SK-N-SH (cell line): Measurements from ENCODE around the genes IL18RAP and SLC9A4.

- RRBS, result no CpG with 5 or more reads among the region's 5 CpGs
CAGE:
- cytosol, long polyA plus RNA, result no peak
- long polyA plus RNA, result no peak
- nucleus, long polyA plus RNA, result no peak
These were observed 41.8 kb upstream of the IL1R1 start for GRCh38 chr2:102100717-102101258.

DNA sequence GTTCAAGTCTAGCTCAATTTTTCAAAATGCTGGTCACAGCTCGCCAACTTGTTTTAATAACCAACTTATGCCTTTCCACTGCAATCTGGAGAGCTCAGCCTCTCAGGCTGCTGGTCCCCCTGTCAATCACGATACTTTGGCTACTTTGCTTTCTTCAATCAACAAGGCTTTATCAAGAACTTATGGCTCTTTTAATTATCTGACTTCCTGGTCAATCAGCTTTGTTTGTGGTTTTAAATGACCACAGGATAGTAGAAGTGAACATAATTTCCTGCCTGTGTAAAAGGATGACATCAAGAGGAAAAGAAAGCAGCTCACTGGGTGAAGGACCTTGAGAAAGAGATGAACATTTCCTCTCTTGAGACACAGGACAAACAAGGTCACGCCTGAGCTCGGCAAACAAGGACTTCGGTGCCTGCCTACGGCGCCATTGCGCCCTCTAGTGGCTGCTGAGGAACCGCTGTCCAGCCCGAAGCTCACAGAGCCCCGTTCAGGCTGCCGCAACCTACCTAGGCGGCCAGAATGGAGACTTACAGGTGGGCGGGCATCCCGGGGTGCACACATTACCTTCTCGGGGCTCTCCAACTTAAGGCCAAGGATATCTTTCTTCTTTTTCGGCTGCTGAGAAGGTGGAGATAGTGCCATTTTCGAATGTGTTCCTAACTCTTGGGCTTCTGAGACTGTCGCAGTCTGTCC is 53.9 kb downstream of the IL1RL2 start:
- RRBS, result no CpG with 5 or more reads among the region's 19 CpGs
CAGE:
- cytosol, long polyA plus RNA, result no peak
- long polyA plus RNA, result no peak
- nucleus, long polyA plus RNA, result no peak

GRCh38 chr2:102245600-102246191 is 58.9 kb downstream of the IL1RL2 start:
- RRBS, result no CpG with 5 or more reads among the region's 20 CpGs
CAGE:
- cytosol, long polyA plus RNA, result no peak
- long polyA plus RNA, result no peak
- nucleus, long polyA plus RNA, result no peak

- RRBS, result no CpG with 5 or more reads among the region's 3 CpGs
CAGE:
- cytosol, long polyA plus RNA, result no peak
- long polyA plus RNA, result no peak
- nucleus, long polyA plus RNA, result no peak
These were observed 12.1 kb downstream of the IL18R1 start for GRCh38 chr2:102367761-102368026.

DNA sequence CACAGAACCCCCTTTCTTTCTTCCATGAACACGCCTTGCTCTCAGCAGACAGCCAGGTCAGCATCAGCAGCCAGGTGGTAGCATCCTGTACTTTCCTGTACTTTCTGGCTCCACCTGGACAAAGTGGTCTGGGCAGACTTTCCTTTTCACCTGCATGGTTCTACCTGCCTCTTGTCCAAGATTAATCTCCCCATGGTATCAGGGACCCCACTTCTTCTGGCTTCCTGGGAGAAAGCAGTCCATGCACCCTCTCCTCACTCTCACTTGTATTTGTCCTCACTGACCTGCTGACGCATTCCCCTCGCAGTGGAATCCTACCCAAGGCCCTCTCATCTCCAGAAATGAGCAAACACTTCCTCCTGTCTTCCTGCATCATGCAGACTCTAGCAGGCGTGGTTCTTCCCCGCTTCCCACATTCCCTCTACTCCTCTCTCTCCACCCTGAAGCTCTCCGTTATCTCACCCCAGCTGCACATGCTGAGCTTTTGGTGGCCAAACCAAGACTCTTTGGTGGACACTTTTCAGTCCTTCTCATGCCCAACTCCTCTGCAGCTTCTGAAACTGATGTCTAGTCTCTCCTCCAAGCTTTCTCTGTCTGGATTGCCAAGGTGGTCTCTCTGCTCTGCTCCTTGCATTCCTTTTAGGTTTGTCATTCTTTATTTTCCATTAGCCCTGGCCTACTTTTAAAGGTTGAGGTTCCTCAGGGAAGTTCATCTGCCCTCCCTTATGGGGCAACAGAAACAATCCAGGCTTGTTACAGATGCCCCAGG is 1.1 kb upstream of the IL18RAP start:
- RRBS, result no CpG with 5 or more reads among the region's 6 CpGs
CAGE:
- cytosol, long polyA plus RNA, result no peak
- long polyA plus RNA, result no peak
- nucleus, long polyA plus RNA, result no peak

DNA sequence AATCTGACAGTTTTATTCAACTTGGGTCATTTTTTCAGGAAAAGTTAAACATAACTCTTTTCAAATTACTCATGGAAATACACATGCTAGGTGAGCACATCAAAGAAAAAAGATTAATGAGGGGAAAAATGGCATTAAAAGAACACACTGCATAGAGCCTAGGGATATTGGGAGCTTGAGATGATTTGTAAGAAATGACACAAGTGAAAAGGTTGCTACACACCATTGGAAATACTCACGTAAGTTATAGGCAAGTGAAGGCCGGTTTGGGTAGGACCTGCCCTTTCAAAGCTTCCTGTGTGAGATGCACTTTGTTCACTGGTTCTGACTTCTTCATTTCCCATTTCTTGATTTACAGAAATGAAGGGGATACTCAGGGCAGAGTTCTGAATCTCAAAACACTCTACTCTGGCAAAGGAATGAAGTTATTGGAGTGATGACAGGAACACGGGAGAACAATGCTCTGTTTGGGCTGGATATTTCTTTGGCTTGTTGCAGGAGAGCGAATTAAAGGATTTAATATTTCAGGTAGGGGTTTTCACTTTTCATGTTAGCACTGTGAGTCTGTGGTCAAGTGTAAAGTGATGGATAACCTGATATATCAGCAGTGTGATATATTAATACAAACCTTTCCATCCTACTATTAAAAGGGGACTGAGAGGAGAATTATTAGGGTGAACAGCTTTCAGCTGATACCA is at the start of gene IL18RAP:
IL18RAP (plus strand) TSS at position 341 of the 698 bp plus-strand sequence.
- RRBS, result no CpG with 5 or more reads among the region's 4 CpGs
CAGE:
- cytosol, long polyA plus RNA, result no peak
- long polyA plus RNA, result no peak
- nucleus, long polyA plus RNA, result no peak

DNA sequence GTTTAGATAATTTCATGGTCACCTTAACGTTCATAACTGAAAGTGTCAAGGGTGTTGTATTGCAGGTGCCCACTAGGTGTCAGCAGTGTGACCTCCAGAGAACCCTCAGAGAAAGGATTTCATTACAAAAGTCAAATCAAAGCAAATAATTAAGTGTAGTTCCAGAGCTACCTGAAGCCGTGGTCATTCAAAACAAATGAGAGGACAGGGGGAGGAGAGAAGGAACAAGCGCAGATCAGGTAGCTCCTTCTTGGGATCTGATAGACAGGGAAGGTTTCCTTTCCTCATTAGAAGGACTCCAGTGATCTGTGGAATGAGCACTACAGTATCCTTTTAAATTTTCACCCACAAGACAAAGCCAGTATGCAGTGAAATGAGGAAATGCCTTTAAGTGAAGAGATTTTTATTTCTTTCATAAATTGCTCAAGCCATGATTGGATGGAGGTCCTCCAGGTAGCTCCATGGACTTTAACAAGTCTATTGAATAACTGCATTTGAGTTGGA is at the start of gene SLC9A4:
SLC9A4 (plus strand) TSS at position 186 of the 504 bp plus-strand sequence.
- RRBS, result no CpG with 5 or more reads among the region's 3 CpGs
CAGE:
- cytosol, long polyA plus RNA, result no peak
- long polyA plus RNA, result no peak
- nucleus, long polyA plus RNA, result no peak

DNA sequence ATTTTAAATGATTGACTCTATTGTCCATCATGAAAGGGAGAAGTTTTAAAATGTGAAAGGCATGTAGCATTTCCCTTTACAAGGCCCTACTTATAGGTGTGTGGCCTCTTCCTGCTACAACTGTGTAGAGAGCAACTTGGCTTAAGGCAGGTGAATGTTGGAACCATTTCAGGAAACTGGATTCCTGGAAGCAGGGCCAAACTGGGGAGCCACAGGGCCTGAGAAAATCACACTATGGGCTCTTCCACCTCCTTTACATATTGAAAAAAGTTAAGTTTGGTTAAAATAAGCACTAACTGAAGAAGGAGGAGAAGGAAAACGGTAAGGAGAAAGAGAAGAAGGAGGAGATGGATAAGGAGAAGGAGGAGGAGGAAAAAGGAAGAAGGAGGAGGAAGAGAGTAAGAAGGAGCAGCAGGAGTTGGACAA is 3.4 kb downstream of the SLC9A4 start:
- RRBS, result no CpG with 5 or more reads among the region's 1 CpG
CAGE:
- cytosol, long polyA plus RNA, result no peak
- long polyA plus RNA, result no peak
- nucleus, long polyA plus RNA, result no peak

DNA sequence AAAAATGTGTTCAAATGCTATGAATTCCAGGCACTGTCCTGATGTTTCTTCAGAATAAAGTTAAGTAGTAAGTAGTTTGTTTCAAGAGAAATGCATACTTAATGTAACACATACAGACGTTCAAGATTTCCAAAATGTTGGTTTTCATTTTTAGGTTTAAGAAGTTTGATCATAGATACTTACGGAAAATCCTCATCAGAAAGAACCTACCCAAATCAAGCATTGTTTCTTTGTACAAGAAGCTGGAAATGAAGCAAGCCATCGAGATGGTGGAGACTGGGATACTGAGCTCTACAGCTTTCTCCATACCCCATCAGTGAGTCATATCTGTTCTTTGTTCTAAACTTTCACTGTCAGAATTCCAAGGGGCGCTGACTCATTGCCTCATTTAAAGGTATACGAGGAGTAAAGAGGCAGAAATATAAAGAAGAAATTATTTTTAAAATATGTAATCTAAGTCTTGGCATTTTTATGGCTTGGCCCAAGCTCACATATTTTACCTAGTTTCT is 41.0 kb downstream of the SLC9A4 start:
- RRBS, result no CpG with 5 or more reads among the region's 5 CpGs
CAGE:
- cytosol, long polyA plus RNA, result no peak
- long polyA plus RNA, result no peak
- nucleus, long polyA plus RNA, result no peak

DNA sequence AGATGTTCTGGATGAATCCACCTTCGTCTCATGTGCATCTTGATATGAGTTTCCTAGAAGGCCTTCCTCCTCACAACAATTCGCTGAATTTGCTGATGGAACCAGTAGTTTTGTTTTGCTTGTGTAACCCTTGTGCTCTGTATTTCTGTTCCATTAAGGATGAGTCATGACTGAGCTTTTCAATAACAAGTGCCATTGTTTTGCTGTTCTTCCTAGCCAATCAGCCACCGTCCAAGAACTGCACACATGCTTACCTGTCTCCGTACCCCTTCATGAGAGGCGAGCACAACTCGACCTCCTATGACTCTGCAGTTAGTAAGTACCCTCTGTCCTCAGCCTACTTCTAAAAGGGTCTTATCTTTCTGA is 2.3 kb downstream of the TMEM182 start:
- RRBS, result no CpG with 5 or more reads among the region's 6 CpGs
CAGE:
- cytosol, long polyA plus RNA, result no peak
- long polyA plus RNA, result no peak
- nucleus, long polyA plus RNA, result no peak

DNA sequence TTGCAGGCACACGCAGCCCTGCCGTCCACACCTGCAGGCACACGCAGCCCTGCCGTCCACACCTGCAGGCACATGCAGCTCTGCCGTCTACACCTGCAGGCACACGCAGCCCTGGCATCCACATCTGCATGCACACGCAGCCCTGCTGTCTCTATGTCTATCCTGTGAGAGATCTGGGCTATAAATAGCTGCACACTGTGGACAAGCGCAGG is 41.9 kb downstream of the TMEM182 start:
- RRBS, result no CpG with 5 or more reads among the region's 8 CpGs
CAGE:
- cytosol, long polyA plus RNA, result no peak
- long polyA plus RNA, result no peak
- nucleus, long polyA plus RNA, result no peak

DNA sequence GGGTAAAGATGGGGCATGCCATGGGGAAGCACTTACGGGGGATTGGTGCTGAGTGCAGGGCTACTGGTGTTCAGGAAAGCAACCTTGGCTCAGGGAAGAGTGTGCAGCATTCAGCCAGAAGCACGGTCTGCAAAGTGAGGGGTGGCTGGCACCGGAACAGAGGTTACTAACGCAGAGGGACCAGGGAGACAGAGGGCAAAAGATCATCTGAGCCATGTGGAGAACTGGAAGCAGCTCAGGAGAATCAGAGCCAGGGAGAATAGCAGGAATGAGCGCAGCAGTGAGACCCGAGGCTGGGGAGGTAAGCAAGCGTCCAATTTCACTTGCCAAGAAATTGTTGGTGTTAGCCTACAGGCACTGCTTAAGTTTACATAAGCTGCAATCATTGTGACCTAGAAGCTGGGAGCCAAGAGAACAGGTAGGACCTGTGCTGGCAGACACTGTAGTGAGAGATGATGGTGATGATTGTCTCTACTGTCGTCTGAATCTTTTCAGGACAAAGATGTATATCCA is 372.6 kb upstream of the POU3F3 start:
- RRBS, result no CpG with 5 or more reads among the region's 8 CpGs
CAGE:
- cytosol, long polyA plus RNA, result no peak
- long polyA plus RNA, result no peak
- nucleus, long polyA plus RNA, result no peak

GRCh38 chr2:104856264-104857302 is 2.7 kb downstream of the POU3F3 start:
- RRBS, result 10% methylated on average over 1 of the region's 116 CpGs
CAGE:
- cytosol, long polyA plus RNA, result no peak
- long polyA plus RNA, result no peak
- nucleus, long polyA plus RNA, result no peak

- RRBS, result no CpG with 5 or more reads among the region's 9 CpGs
CAGE:
- cytosol, long polyA plus RNA, result no peak
- long polyA plus RNA, result no peak
- nucleus, long polyA plus RNA, result no peak
These were observed 31.7 kb downstream of the GPR45 start for GRCh38 chr2:105273171-105273784.

GRCh38 chr2:105280449-105280814 is 38.9 kb downstream of the GPR45 start:
- RRBS, result 100% methylated on average over 1 of the region's 11 CpGs
CAGE:
- cytosol, long polyA plus RNA, result no peak
- long polyA plus RNA, result no peak
- nucleus, long polyA plus RNA, result no peak

- RRBS, result no CpG with 5 or more reads among the region's 3 CpGs
CAGE:
- cytosol, long polyA plus RNA, result no peak
- long polyA plus RNA, result no peak
- nucleus, long polyA plus RNA, result no peak
These were observed 29.6 kb downstream of the FHL2 start for GRCh38 chr2:105369255-105369551.

DNA sequence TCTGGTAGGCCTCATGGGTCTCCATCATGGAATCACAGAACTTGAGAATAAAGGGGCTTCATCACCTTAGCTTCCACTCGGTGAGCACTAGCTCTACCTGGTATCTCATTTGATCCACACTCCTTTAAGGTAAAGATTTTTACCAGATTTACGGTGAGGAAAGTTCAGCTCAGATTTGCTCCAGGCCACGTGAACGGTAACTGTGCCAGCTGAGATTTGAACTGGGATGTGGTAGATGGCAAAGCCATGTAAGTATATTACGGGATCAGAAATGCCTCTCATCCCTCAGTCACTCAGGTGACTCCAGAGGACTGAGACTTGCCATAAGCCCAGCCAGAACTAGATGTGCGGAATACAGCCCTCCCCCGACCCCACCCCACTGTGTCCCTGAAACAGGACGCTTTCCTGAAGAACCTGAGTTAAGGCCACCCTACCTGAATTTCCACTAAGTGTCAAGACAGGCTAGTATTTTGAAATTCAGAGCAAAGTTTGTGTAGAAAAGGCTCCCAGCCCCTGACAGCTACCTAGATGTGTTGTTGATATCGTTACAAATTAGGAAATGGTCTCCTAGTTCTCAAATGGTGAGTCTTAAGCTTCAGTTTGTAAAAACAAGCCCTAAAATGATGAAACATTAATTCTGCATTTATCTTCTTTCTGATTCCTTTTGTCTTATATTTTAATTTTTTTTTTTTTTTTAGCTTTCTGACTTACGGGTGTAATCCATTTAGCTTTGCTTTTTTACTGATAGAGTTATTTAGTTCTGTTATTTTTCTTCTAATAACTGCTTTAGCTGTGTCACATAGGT is 1.4 kb upstream of the FHL2 start:
- RRBS, result no CpG with 5 or more reads among the region's 10 CpGs
CAGE:
- cytosol, long polyA plus RNA, result no peak
- long polyA plus RNA, result no peak
- nucleus, long polyA plus RNA, result no peak

GRCh38 chr2:105410445-105411008 is 11.7 kb upstream of the FHL2 start:
- RRBS, result no CpG with 5 or more reads among the region's 6 CpGs
CAGE:
- cytosol, long polyA plus RNA, result no peak
- long polyA plus RNA, result no peak
- nucleus, long polyA plus RNA, result no peak

DNA sequence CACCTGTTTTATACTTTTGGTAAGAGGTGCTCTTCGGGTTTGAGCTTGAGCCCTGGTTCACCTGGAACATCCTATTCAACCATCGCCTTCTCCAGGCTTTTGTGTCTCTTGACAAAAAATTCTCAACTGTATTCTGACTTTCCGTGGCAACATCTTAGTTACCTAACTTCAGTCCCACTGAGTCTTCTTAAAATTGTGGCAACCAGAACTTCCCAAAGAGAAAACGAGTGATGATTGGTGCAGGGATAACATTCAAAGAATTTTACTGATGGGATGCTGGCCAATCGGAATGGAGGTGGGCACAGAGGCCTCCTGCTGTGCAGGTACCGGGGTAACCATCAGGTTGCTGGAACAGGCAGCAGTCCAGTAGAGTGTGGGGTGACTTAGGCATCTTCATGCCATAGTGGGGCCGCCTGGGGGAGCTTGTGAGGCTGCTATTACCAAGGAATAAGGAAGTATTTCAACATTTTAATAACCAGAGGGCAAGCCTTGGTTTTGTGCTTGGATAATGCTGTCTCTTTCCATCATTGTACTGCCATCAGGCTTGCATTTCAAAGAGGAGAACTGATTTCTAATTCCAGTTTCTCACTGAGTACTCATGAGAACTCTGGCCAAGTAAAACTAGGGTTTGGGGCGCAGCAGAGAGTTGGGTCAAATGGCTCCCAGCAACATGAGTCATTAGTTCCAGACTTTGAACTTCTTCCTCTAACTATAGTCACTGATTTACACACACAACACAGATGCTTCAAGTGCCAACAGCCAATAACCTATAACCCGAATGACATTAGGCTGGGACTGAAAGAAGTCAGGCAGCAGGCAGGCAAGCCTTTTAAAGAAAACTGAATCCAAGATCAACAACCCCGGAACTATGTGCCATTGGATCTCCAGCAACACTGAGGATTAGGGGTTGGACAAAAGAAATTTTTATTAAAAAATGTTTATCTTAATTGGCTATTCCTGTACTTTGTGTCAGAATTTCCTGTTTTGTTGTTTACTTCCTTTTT is 56.0 kb upstream of the FHL2 start:
- RRBS, result no CpG with 5 or more reads among the region's 10 CpGs
CAGE:
- cytosol, long polyA plus RNA, result no peak
- long polyA plus RNA, result no peak
- nucleus, long polyA plus RNA, result no peak

DNA sequence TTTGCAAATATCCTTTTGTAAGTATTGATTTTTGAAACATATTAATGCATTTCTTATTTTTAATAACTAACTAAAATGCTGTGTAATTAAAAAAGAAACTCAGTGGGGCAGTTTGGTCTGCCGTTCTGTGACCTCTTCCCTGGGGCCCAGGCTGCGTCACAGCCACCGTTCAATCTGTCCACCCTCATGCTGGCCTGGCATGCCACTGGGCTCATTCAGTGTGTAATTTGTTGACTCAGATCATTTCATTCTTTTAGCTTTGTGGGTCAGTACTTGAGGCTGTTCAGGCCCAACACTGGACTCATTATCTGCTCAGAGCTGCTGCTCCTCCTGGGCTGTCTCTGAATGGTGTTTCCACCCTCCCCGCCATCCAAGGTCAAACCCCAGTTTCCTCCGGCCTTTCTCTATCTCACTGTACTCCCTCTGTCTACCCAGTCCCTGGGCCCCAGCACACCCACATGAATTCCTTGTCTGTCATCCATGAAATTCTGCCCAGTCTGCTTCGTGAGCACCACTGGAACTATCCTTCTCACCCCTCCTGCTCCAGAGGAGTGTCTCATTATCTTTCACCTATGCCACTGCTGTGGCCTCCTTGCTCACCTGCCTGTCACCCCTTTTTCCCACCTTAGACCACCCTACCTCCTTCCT is 152.4 kb upstream of the NCK2 start:
- RRBS, result no CpG with 5 or more reads among the region's 6 CpGs
CAGE:
- cytosol, long polyA plus RNA, result no peak
- long polyA plus RNA, result no peak
- nucleus, long polyA plus RNA, result no peak